ENCODE measurements around the gene CPT1C.

GRCh38 chr19:49399842-49400407 is 11.9 kb downstream of the KASH5 start:
- RRBS, result no CpG with 5 or more reads among the region's 7 CpGs

DNA sequence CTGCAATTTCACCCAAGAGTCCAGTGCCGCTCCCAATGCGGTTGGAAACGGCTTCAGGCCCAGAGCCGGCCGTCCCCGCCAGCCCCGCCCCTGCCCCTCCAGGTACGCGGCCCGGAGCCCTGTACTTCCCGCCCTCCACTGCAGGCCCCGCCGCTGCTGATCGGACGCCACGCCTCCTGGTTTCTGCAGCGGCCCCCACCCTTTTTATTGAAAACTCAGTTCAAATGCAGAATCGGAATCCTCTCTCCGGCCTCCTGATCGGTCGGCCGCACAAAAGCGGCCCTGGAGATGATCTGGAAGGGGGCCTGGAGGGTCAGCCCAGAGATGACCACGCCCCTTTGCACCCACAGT is 3.1 kb downstream of the GFY start:
- RRBS, result 4% methylated on average over 7 of the region's 24 CpGs

DNA sequence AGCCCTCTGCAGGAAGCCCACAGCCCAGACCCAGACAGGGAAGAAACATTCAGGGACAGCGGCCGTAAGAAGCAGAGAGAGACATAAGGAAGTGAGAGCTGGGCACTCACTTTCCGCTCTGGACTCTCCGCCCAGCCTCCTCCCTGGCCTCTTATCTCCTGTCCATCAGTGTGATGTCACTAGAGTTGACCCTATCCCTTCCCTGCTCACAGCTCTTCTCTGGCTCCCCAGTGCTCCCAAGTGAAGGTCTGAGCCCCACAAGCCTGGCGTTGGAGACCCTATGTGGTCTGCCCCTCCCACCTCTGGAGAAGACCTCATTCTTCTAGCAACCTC is 3.6 kb downstream of the PIH1D1 start:
- RRBS, result no CpG with 5 or more reads among the region's 5 CpGs

DNA sequence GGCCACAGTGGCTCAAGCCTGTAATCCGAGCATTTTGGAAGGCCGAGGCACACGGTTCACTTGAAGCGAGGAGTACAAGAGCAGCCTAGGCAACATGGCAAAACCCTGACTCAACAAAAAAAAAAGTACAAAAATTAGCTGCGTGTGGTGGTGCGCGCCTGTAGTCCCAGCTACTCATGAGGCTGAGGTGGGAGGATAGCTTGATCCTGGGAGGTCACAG is 1.7 kb downstream of the RPL13A start:
- RRBS, result no CpG with 5 or more reads among the region's 7 CpGs

GRCh38 chr19:49686154-49686554 is 3.2 kb upstream of the ADM5 start:
- RRBS, result no CpG with 5 or more reads among the region's 21 CpGs

GRCh38 chr19:49690848-49691742 is at the start of gene CPT1C:
CPT1C (plus strand) TSS chr19:49691116.
- RRBS, result 7% methylated on average over 13 of the region's 55 CpGs

DNA sequence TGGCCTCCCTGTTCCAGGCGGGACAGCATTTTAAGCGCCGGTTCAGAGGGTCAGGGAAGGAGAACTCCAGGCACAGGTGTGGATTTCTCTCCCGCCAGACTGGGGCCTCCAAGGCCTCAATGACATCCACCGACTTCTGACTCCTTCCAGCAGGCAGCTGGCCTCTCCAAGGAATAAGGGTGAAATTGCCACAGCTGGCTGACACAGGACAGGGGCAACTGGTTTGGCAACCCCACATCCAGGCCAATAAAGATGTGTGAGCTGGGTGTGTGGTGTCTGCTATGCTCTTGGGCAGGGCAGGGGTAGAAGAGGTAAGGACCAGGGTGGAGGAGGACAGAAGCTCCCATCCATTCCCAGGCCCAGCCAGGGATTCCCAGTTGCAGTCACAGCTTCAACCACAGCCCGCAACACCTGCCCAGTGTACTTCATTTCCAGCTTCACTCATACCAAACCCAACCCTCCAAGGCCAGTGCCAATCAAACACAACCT is 22.6 kb downstream of the CPT1C start:
- RRBS, result no CpG with 5 or more reads among the region's 6 CpGs

- RRBS, result no CpG with 5 or more reads among the region's 7 CpGs
These were observed 4.9 kb downstream of the TSKS start for GRCh38 chr19:49758113-49758647.

- RRBS, result no CpG with 5 or more reads among the region's 16 CpGs
These were observed 22.3 kb downstream of the FUZ start for GRCh38 chr19:49790601-49791420.

DNA sequence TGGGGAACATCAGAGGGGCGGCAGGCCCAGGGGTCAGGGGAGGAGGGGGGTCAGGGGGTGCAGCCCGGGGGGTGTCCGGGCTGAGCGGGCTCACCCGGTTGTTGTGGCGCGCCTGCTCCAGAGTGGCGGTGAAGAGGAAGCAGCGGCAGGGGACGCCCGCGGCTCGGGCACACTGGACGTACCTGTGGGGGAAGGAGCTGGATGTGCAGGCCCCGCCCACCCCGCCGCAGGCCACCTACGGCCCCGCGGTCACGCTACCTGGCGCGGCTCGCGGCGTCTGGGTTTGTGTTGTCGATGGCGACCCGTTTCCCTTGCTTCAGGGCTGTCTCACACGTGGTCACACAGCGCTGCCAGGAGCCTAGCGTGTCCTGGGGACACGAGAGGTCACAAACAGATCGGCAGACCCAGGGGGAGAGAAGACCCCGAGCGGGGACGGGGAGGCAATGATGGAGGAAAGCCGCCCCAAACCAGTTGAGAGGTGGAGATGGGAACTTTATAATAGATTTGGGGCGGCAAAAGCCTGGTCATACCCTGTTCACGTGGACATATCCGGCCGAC is 5.8 kb downstream of the PNKP start:
- RRBS, result no CpG with 5 or more reads among the region's 42 CpGs

- RRBS, result no CpG with 5 or more reads among the region's 10 CpGs
These were observed 1.4 kb upstream of the ATF5 start for GRCh38 chr19:49927483-49928142.

DNA sequence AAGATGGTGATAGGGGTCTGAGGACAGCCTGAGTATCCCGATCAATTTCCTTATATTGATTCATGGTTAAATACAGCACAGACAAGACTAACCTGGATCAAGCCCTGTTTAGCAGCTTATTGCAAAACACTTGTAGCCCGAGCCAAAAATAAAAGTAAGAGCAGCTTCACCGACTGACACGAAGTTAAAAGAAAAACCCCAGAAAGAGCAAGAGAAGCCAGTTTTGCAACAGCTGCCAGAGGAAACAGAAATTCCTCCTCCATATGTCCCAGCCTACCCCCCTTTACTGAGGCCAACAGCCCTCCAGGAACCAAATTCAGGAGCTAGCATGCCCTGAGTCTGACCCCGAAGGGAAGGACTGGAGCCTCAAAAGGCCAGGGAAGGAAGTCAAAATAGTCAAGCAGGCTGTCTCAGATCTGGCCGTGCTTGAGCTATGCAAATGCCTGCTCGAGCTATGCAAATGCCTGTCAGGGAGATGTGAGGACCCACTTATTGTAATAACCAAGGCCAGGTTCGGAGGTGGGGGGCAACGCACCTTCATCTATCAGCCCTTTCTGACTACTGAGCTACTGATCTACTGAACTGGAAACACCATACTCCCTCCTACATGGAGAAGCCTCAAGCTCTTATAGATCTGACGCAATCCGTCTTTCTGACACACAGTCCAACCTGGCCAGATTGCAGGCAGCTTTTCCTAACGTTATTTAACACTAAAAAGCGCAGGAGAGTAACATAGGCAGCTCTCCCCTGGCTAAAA is 6.8 kb downstream of the SIGLEC11 start:
- RRBS, result no CpG with 5 or more reads among the region's 13 CpGs

DNA sequence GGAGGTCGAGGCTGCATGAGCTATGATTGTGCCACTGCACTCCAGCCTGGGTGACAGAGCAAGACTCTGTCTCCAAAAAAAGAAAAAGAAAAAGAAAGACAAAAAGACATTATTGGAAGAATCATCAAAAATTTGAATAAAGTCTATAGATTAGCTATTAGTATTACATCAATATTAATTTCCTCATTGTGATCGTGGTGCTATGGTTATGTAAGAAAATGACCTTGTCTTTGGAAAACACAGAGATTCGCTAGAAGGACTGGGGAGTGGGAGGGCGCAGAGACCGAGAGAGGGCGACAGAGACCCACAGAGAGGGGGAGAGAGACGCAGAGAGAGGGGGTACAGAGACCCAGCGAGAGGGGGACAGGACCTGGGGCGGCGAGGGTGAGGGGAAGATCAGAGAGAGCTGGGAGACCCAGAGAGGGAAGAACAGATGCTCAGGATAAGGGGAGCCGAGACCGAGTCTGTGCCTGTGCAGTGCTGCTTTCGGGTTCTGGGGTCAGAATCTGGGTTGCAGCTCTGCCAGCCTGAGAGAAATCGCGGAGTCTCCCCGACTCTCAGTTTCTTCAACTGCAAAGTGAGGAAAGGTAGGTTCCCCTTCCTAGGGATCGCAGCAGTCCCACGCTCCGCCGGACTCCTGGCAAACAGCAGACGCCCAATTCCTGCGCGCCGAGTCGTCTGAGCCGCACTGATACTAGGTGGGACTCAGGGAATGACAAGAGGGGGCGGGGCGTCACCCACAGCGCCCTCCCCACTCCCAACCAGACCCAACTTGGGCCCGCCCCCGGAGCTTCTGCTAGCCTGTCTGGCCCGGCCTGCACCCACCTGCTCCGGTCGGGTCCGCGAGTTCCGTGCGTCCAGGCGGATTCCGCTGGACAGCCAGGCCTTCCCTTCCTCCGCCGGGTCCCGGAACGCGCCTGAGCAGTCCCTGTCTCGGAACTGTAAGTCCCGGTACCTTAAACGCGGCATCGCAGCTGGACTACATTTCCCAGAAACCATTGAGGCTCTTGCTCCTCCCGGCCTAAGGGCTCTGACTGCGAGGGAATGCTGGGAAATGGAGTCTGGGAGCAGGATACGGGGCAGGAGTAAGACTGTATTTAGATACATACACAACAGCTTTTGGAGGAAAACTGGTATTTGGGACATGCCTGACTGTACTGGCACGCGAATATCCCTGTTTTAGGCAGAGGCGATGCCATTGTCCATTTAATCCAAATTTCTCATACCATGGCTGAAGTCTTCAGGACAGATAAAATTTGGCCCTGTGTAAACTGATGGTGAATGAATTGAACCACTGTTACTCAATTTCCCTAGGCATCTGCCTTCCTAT is 15.3 kb downstream of the IZUMO2 start:
- RRBS, result 9% methylated on average over 19 of the region's 56 CpGs

GRCh38 chr19:50315750-50316432 is 13.3 kb downstream of the KCNC3 start:
- RRBS, result 4% methylated on average over 5 of the region's 18 CpGs

GRCh38 chr19:50347091-50347578 is 18.0 kb upstream of the KCNC3 start:
- RRBS, result no CpG with 5 or more reads among the region's 8 CpGs

- RRBS, result no CpG with 5 or more reads among the region's 17 CpGs
These were observed 773 bp upstream of the POLD1 start for GRCh38 chr19:50383283-50383864.

- RRBS, result no CpG with 5 or more reads among the region's 41 CpGs
These were observed 10.2 kb upstream of the EMC10 start for GRCh38 chr19:50465776-50466881.

DNA sequence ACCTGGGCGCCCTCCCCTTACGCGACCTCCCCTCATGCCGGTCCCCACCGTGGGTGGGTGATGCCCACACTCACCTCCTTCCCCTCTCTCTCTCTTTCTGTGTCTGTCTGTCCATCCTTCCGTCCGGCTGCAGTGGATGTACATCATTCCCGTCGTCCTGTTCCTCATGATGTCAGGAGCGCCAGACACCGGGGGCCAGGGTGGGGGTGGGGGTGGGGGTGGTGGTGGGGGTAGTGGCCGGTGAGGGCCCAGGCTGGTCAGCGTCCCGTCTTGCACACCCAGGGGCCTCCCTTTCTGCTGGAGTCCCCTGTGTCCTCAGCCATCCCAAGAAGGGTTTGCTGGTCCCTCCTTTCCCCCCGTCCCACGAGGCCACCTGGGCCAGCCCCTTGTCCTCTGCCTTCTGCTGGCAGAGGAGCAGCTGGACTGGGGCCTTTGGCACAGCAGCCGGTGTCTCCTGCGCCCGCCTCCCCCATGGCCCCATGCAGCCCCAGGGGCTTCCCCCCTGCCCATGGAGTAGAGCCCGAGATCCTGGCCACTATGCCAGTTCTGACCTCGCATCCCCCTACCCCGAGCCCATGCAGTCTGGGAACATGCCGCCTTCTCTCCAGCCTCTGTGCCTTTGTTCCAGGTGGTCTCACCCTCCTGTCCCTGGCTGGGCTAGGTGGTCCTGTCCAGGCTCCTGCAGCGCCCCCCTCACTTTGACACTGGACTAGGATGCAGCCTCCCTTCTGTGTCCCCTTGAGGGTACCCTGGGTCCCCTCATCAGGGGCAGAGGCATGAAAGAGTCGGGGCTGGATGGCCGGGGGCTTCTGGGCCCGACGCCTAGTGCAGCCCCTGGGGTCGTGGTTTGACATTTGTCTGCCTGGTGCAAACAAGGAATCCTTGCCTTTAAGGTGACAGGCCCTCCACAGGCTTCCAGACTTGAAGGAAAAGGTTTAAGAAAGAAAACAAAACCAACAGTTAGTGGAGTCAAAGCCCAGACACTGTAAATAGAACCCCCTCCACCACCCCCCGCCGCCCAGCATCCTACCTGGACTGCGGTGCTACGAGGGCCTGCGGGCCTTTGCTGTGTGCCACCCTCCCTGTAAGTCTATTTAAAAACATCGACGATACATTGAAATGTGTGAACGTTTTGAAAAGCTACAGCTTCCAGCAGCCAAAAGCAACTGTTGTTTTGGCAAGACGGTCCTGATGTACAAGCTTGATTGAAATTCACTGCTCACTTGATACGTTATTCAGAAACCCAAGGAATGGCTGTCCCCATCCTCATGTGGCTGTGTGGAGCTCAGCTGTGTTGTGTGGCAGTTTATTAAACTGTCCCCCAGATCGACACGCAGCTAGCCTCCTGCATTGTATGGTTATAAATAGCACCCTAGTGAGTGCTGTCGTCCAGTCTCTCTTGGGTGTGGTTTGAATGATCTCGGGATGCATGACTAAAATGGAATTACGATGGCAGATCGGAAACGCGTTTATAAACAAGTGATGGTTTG is 5.9 kb upstream of the GARIN5A start:
- RRBS, result 91% methylated on average over 8 of the region's 47 CpGs

DNA sequence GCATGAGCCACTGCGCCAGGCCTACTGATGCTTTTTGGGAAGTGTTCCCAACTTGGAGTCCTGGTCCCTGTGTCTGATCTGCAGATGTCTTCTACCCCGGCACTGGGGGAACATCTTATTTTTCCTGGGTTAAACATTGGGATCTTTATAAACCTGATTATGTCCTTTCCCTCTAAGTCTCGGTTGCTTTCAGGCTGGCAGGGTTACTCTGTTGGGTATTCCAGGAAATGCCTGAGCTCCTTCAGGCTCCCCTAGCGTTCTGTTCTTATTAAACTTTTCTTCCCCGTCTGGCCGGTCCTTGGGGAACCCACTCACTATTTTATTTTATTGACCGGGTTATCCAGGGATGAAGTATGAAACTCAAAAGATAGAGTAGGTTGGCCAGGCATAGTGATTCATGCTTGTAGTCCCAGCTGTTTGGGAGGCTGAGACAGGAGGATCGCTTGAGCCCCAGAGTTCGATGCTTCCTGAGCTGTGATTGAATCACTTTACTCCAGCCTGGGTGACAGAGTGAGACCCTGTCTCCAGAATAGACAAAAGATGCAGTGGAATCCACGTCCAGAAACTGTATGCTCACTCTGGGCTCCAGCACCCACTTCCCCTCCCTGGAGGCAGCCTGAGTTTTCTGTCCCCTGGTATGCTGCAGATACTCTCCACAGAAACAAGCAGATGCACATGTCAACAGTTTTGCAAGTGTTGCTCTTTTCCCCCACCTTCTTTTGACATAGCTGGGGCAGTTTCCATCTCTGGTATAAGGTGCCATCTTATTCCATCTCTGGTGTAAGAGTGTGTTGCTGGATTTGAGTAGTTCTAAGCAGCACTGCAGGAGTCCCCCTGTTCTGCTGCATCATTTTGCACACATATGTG is 7.9 kb upstream of the GARIN5A start:
- RRBS, result no CpG with 5 or more reads among the region's 10 CpGs

DNA sequence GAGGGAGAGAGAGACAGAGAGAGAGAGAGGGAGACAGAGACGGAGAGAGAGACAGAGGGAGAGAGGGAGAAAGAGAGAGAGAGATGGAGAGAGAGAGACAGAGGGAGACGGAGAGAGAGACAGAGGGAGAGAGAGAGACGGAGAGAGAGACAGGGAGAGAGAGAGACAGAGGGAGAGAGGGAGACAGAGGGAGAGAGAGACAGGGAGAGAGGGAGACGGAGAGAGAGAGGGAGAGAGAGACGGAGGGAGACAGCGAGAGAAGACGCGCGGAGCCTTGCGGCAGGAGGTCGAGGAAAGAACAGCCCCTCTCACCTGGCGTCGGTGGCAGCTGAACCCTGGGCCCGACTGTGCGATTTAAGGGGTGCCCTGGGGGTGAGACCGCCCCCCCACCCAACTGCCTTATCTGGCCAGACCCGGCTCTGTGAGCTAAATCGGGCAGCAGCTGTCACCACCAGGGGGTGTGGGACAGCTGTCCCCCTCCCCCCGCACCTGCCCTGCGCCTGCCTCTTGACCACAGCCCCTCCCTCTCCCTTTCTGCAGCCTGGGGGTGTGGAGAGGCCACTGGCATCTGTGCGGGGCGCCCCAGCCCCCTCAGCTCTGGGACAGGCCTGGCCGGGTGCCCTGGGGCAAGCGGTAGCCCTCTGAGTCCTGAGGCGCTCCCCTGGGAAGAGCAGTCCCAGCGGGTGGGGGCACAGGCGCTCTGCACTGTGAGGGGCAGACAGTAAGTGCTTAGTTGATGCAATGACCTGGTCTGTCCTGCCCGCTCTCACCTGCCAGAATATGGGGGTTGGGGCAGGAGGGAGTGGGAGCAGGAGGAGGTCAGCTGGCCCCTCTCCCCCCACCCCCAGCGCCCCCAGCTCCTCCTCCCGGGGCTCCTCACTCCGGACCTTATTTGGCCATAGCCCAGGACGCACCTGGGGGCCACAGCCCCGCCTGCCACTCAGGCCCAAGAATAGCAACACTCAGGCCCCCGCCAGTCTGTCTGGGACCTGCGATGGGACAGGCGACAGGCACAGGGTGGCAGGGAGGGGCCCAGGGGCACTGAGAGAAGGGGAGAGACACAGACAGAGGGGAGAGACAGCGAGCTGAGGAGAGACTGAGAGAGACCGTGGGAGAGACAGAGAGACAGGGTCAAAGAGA is 10.7 kb downstream of the JOSD2 start:
- RRBS, result no CpG with 5 or more reads among the region's 38 CpGs

Data from GM12892 (cell line).